Epidermal melanocyte (primary cell): ENCODE measurements around a stretch of chr17.

DNA sequence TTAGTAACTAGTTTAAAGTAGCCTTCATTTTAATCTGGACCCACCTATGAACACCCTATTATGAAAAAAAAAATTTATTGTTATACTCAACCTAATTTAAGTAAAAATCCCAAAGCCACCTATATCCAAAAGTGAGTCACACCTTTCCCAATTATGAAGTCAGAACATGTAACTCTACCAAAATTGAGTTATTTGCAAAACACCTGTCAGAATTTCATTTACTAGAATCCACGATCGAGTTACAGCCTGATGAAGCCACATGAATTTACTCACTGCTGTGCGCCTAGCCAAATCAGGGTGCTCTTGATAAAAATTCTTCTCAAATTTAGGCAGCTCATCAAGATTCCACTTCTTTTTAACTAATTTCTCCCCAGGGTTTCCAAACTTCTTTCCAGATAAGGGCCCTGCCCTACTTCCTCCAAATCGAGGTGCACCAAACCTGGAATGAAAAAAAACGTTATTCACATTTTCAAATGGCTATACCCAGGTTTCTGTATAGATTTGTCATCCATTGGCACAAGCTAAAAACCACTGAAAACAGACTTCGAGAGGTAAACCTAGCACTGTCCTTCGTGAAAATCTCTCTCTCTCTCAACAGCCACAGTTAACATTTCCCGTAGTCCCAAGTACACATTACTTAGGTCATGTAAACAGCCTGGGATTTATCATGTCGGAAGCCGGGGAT, 1.5 kb downstream of the DDX5 start:
- RRBS: no CpG with 5 or more reads among the region's 10 CpGs

DNA sequence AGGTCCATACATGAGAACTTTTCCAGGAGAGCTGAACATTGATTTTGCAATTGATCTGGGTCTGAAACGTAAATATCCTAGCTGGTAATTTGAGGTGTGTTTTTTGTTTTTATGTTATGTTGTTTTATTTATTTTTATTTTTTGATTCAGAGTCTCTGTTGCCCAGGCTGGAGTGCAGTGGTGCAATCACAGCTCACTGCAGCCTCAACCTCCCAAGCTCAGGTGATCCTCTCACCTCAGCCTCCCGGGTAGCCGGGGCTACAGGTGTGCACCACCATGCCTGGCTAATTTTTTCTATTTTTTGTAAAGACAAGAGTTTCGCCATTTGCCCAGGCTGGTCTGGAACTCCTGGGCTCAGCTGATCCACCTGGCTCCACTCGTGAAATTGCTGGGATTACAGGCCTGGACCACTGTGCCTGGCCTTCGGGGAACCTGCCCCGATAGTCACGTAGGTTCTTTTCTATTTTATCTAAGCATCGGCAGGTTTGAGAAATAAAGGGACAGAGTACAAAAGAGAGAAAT, 3.7 kb downstream of the CEP95 start:
- RRBS: no CpG with 5 or more reads among the region's 9 CpGs

GRCh38 chr17:64535996-64536331, 29.2 kb downstream of the CEP95 start:
- RRBS: no CpG with 5 or more reads among the region's 4 CpGs

- RRBS: no CpG with 5 or more reads among the region's 3 CpGs
Measured at GRCh38 chr17:64580731-64581232, 74.0 kb downstream of the CEP95 start.

DNA sequence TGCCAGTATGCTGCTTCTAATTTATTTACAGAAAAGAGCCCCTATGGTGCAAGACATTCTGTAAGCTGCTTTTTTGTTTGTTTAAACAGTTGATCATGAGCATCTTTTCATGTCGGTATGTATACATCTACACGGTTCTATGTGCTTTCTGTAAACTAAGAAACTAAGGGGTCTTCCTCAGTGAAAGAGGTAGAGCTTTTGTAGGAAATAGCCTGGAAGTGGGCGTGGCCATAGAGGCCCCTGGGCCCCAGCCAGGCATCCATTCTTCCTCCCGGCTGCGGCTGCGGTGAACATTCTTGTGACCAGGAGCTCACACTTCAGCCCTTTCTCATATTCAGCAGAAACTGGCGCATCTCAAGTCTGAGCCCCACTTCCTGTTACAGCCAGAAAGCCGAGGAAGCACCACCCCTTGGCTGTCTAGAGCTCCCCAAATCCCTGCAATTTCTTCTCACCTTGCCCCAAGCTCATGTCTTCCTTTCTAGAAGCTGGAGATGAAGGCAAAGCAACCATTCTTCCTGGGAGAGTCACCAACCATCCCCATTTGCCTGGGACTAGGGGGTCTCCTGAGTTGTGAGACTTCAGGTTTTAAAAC, 46.9 kb upstream of the SMURF2 start:
- RRBS: no CpG with 5 or more reads among the region's 8 CpGs

- RRBS: no CpG with 5 or more reads among the region's 11 CpGs
Measured at GRCh38 chr17:64739356-64740194, 77.5 kb upstream of the SMURF2 start.

DNA sequence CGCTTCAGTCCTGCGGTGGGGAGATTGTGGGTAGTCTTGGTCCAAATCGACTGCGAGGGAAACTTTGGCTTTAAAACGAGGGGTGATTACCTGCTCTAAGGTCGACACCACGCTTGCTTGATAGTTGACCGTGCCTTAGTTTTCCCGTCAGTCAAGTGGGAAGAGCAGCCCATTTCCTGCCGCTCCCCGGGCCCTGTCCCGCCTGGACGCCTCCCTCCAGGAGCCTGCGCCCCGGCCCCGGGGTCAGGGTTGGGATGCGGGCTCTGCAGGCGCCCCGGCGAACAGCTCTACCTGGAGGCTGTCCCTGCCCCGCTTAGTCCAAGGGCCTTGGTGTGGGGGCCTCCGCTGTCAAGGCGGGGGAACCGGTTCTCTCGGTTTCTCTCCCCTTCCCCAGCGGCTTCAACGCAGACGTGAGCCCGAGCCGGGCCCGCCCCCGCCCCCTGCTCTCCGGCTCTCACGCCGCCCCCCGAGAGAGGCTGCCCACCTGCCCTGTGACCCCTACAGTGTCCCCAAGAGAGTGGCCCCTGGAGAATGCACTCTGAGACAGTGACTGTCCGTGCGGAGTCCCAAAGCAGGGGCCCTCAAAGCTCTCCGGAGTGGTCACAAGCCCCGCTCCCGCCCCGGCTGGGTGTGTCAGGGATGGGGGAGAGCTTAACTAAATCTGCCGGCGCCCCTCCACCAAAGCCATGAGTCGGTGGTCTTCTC, 117.4 kb upstream of the SMURF2 start:
- RRBS: 16% methylated on average over 14 of the region's 45 CpGs

GRCh38 chr17:64808294-64809072, 110.8 kb downstream of the LRRC37A3 start:
- RRBS: no CpG with 5 or more reads among the region's 9 CpGs

- RRBS: no CpG with 5 or more reads among the region's 8 CpGs
Measured at GRCh38 chr17:64815058-64815707, 104.1 kb downstream of the LRRC37A3 start.

DNA sequence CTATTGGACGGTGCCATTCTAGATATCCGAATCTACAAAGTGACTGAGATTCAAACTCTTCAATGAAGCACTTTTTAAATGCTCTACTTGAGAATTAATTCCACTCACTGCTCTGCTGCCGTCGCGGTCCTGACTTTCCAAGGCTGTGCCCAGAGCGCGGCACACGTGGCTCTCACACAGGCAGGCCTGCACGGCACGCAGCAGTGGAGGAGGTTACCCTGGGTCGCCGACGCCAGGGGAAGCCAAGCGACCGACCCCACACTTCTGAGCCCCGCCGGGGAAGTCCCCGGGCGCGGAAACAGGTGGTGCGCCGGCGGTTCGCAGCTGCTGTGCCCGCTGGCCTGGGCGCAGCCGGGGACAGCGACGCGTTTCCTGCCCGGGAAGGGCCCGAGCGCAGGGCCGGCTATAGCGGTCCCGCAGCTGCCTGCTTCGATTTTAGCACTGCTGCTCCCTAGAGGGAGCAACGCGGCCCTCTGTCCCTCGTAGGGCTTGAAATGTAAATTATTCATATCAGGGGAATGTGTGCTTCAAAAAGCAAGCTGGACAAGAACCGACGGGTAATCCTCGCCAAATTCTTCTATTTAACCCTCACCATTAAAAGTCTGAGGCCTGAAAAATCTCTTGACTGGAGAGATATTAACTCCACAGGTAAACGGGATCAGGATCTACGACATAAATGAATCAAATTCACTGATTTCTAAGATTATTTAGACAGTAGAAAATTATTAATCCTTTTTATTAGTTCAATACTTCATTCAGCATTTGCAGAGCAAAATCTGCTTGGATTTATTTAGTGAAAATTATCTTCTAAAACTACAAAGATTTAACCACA, 46.6 kb upstream of the LRRC37A3 start:
- RRBS: 19% methylated on average over 6 of the region's 45 CpGs

GRCh38 chr17:64985548-64986328, 66.5 kb upstream of the LRRC37A3 start:
- RRBS: no CpG with 5 or more reads among the region's 11 CpGs

DNA sequence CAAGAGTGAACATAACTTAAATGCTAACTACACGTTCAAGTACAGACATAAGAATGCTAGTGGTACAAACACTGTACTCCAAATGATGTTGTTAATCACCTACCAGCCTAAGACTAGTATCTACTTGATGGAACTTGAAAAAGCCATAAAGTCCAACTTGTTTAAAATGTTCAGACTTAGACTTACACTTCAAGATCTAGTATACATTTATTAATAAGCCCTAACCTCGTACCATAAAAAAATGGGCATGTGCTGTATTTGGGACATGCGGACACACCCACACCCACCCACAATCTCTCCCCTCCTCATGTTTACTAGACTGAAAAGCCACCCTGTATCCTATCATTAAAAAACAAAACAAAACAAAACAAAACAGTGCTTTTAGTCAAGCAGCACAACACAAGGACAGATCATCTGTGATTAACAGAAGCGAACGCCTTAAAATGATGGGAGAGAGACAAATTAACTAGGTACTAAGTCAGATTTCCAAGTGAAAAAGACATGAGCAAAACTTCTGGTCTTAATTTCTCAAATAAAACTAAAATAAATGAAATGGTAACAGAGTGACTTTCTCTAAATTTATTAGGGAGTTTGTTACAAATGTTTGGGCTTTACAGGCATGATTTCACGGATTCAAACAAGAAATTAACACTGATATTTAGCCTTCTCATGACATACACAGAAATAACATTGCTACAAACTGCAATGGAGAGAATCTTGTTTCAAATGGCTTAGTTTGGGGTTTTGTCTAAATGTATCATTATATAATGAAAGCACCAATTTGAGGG, 46.2 kb downstream of the GNA13 start:
- RRBS: no CpG with 5 or more reads among the region's 6 CpGs

- RRBS: no CpG with 5 or more reads among the region's 3 CpGs
Measured at GRCh38 chr17:65453344-65453783, 108.1 kb downstream of the AXIN2 start.

DNA sequence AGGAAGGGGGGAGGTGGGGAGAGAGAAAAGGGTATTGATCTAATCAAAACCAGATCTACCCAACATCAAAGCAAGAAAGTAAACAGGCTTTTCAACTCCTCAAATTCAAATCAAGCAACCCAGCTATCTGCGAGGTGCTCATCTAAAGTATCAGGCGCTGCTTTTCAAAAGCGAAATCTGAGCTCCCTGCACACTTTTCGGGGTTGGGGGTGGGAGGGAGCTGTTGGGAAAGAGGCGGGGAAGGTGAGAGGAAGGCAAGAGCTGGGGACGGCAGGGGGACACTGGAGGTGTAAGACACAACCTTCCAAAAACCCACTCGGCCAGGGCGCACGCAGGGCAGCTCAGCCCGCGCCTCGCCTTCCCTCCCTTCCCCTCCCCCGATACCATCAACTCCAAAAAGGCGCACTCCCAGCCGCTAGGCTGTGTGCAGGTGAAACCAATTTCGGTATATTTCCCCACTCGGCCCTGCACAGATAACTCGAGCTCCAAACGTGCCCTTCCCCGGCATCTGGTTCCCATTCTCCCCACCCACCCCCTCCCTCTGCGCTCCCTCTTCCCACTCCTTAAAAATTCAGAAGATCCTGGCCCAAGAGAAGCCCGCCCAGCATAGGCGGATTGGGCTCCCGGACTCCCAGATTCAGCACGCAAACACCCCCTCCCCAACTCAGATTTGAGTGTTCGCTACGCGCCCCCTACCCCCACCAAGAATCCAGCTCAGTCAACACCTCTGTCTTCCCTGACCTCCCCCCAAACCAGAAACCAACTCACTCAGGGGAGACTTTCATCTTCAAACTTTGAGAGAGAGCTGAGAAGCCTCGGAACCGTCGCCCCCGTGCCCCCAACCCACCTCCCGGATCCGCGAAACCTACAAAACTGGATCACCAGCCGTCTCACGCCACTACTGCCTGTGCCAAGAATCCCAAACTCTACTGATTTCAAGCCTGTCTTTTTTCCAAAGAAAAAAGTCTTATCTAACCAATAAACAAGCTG, 2.4 kb downstream of the AXIN2 start:
- RRBS: no CpG with 5 or more reads among the region's 37 CpGs

DNA sequence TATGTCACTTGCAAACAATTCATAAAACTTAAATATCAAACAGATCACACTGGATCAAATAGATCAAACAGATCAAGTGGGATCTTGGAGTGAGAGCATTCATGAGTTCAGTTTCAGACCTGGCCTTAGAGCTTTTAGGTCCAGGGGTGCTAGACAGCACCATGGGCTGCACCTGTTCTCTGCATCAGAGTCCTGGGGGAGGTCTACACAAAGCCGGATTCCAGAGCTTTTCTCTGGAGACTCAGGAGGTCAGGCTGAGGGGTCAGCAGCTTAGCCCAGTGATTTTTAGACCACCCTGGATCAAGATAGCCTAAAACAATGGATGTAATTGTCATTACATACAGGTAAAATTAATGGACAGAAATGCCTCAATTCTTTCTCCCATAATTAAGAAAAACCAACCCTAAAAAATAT, 24.0 kb upstream of the AXIN2 start:
- RRBS: no CpG with 5 or more reads among the region's 1 CpG

- RRBS: no CpG with 5 or more reads among the region's 9 CpGs
Measured at GRCh38 chr17:65902194-65902605, 289.7 kb downstream of the CEP112 start.

DNA sequence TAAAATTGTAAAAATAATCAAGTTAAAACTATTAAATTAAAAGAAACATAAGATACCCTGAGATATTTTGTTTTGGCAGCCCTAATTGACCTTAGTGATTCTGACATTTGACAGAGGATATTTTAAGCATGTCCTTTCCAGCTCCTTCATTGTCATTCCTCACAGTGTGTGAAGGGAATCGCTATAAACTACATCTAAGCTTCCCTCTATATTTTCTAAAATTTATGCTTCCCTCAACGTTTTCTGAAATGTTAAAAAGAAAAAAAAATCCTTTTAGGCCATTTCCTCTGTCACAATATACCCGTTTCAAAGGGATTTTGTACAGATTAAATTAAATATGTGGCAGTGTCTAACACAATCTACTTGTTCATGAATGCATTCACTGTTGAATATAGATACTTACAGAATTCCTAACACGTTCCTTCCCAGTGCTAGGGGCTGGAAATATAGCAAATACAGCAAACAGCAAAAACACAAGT, 20.1 kb downstream of the CEP112 start:
- RRBS: no CpG with 5 or more reads among the region's 4 CpGs

DNA sequence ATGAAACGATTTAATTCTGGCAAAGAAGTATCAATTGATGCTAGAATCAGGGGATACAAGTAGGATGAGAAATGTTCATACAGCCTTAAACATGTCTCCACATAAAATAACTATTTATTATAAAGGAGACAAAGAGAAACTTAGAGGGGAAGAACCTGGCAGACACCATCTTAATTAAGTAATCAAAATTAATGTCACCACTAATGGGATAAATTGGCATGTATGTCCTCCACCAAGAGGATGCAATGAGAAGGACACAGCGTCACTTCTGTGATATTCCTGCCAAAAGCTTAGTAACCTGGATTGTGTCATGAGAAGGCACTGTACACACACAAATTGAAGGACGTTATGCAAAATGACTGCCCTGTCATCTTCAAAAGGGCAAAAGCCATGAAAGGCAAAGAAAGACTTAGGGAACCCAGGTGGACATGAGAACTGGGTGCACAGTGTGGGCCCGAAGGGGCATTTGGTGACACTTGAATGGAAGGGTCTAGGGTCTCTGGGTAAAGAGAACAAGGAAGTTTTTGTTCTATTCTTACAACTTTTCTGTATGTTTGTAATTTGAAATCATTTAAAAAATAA, 3.8 kb upstream of the APOH start:
- RRBS: no CpG with 5 or more reads among the region's 4 CpGs

- RRBS: no CpG with 5 or more reads among the region's 12 CpGs
Measured at GRCh38 chr17:66304160-66304832, 1.9 kb downstream of the PRKCA start.

GRCh38 chr17:66374838-66375706, 72.7 kb downstream of the PRKCA start:
- RRBS: no CpG with 5 or more reads among the region's 13 CpGs